Lower leg skin (tissue), 2 donors: ENCODE results near the gene TPD52L2.

DNA sequence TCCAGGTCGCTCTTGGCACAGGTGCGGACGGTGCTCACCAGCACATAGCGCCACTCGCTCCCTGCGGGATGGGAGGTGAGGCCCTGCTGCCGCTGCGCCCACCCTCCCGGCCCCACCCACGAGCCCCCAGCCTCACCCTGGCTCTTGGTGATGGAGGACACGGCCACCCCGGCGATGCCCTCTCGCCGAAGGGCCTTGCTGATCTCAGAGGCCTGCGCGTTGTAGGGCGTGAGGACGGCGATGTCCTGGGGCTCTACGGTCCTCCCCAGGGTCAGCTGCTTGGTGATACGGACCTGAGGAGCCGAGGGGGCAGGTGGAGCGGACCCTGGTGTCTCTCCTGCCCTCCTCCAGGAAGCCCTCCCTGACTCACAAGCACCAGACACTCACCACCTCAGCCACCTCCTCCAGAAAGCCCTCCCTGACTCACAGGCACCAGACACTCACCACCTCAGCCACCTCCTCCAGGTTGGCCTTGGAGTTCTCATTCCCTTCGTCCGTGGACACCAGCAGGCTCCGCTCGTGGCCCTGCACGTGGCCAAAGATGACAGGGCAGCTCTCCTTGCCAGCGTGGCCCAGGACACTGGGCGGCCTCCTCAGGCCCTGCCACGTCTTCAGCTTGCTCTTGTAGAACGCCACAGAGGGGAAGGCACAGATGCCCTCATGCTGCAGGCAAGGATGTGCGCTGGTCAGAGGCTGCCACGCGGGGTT, 6.2 kb downstream of the FNDC11 start:
- PRO-cap: no peak
- RAMPAGE, long total RNA, 2 experiments: no peak in any of the 2 experiments

DNA sequence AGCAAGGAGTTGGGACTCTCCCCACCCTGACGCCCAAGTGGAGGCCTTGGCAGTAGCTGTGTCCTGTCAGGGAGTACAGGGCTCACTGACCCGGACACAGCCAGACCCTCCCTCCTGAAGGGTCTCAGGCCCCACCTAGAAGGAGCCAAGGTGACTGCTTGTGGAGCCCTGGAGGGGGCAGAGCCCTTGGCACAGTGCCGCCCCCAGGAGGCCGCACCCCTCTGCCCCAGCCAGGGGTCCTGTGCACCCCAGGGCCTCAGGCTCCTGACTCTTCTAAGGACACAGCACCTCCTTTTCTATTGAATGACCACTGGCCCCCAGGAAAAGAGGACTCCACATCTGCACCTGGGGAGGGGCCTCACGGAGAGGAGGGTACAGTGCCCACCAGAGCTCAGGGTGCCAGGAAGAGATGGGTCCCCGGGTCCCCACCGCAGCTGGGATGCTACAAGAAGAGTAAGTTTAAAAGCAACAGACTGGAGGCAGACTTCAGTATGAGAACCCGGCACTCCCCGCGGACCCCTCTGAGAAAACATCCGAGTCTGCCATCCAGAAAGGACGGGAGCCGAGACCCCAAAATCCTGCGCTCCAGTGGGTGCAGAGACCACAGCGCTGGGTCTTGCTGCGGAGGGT, 567 bp downstream of the HELZ2 start:
- PRO-cap: no peak
- RAMPAGE, long total RNA, 2 experiments: no peak in any of the 2 experiments

- PRO-cap: no peak
- RAMPAGE, long total RNA, 2 experiments: no peak in any of the 2 experiments
Observed at GRCh38 chr20:63588074-63588648, 14.1 kb upstream of the HELZ2 start.

- PRO-cap: unidirectional peak, minus-strand start at chr20:63628403
- RAMPAGE, long total RNA, 2 experiments: no peak in any of the 2 experiments
Observed at GRCh38 chr20:63627857-63629078, 1.4 kb upstream of the GMEB2 start.

- PRO-cap: no peak
- RAMPAGE, long total RNA, 2 experiments: no peak in any of the 2 experiments
Observed at GRCh38 chr20:63689211-63689397, 7.3 kb upstream of the TNFRSF6B start.

DNA sequence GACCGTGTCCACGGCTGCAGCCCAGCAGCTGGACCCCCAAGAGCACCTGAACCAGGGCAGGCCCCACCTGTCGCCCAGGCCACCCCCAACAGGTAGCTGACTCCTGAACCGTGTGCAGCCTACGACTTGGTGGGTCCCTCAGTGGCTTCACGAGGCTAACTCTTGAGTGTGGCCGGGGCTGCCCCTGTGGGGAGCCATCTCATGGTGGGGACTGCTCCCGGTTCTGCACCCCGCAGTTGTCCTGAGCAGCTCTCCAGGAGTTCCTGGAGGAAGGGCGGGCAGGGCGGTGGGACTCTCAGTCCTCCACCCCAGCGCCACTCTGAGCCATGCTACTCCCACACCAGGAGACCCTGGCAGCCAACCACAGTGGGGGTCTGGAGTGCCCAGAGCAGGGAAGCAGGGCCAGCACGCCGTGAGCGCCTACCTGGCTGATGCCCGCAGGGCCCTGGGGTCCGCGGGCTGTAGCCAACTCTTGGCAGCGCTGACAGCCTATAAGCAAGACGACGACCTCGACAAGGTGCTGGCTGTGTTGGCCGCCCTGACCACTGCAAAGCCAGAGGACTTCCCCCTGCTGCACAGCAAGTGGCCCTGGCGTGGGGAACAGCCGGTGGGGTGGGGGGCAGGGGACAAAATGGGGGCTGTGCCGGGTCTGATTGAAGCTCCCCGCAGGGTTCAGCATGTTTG, 1.9 kb upstream of the TNFRSF6B start:
- PRO-cap: no peak
- RAMPAGE, long total RNA, 2 experiments: no peak in any of the 2 experiments

- PRO-cap: no peak
- RAMPAGE, long total RNA, 2 experiments: no peak in any of the 2 experiments
Observed at GRCh38 chr20:63698792-63699784, 2.6 kb downstream of the TNFRSF6B start.

- PRO-cap: no peak
- RAMPAGE, long total RNA, 2 experiments: no peak in any of the 2 experiments
Observed at GRCh38 chr20:63751507-63751761, 11.9 kb downstream of the SLC2A4RG start.

- PRO-cap: no peak
- RAMPAGE, long total RNA, 2 experiments: no peak in any of the 2 experiments
Observed at GRCh38 chr20:63829728-63830812, 994 bp downstream of the ZBTB46 start.

DNA sequence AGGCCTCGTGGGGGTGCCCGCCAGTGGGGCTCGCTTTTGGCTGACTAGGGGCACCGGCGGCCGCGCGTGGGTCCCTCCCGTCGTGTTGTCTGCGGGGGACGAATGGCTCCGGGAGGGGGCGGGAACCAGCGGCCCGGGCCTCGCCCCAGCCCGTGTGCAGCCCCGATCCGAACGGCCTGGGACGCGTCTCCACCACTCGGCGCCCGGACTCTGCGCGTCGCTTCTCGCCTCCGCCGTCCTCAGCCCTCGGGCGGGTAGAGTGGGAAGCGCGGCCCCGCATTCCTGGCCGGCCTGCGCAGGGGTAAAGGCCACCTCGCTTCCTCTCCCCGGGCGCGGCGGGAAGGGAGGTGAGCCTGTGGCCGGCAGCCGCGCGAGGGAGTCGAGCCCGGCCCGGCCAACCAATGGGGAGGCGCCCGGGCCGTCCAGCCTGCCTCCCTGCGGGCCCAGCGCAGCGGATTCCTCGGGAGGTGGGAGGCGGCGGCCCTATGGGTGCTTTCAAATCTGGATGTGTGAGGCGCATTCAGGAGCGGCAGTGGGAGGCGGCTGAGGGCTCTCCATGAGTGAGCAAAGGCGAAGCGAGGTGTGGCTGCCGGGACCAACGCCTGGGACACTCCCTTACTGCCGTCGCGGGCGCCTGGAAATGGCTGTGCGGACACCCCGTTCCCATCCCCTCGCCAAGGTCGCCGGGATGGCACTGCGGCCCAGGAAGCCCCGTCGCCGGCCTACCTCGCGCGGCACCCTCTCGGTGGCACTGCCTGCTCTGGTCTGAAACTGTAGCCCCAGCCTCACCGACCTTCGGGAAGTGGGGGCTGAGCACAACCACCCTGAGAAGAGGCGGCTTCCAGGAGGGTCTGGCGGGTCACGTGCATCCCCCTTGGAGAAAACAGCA, 1.2 kb upstream of the ZBTB46 start:
- PRO-cap: bidirectional peak, plus-strand start at position 463 of the sequence, minus-strand start at position 375 of the sequence
- RAMPAGE, long total RNA, 2 experiments: no peak in any of the 2 experiments

DNA sequence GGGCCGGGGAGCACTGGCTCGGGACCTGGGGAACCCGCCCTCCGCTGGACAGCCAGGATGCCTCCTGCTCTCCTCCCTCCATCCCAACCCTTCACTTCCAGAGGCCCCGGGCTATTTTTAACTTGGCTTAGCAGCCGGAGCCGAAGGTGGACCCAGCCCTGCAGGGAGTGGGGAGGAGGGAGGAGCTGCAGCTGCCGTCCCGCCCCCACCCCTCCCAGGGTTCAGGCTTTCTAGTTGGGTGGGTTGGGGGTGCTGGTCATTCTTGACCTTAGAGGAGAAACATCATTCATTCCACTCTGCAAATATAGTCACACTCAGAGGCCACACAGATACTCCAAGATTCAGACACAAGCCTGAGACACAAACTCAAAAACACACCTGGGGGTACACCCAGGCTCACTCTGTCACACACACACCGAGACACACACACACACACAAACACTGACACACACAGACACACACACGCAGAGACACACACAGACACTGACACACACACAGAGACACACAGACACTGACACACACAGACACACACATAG, 14.7 kb upstream of the ABHD16B start:
- PRO-cap: unidirectional peak, minus-strand start at position 91 of the sequence
- RAMPAGE, long total RNA, 2 experiments: no peak in any of the 2 experiments

DNA sequence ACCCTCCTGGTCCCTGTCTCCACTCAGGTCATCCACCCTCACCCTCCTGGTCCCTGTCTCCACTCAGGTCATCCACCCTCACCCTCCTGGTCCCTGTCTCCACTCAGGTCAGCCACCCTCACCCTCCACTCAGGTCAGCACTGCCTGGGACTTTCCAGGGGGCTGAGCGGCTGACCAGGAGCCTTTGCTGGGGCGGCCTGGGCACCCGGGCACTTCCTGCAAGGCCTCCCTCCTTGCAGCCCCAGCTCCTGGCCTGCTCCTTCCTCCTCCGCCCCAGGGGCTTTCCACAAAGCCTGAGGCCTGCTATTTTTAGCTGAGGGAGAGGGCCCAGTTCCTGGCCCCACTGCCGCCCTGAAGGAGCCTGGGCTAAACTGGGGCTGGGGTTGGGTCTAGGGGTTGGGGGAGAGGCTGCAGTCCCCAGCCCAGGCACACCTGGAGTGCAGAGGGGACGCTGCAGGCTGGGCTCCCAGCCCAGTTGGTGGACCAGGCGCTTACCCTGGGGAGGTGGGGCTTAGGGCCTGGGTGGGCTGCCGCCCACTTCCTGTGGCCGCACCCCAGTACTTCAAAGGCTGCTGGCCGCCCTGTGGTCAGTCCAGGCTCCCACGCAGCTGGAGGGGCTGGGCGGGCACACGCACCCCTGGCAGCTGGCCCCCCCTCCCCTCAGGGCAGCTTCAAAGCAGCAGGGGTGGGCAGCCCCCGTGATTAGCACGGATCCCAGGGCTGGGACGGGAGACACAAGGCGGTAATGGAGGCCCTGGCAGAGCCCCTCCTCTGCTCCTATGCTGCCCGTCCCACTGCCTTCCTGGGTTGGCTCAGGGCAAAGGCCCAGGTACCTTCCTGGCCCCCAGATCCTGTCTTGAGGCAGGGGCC, 7.2 kb upstream of the ABHD16B start:
- PRO-cap: no peak
- RAMPAGE, long total RNA, 2 experiments: no peak in any of the 2 experiments

DNA sequence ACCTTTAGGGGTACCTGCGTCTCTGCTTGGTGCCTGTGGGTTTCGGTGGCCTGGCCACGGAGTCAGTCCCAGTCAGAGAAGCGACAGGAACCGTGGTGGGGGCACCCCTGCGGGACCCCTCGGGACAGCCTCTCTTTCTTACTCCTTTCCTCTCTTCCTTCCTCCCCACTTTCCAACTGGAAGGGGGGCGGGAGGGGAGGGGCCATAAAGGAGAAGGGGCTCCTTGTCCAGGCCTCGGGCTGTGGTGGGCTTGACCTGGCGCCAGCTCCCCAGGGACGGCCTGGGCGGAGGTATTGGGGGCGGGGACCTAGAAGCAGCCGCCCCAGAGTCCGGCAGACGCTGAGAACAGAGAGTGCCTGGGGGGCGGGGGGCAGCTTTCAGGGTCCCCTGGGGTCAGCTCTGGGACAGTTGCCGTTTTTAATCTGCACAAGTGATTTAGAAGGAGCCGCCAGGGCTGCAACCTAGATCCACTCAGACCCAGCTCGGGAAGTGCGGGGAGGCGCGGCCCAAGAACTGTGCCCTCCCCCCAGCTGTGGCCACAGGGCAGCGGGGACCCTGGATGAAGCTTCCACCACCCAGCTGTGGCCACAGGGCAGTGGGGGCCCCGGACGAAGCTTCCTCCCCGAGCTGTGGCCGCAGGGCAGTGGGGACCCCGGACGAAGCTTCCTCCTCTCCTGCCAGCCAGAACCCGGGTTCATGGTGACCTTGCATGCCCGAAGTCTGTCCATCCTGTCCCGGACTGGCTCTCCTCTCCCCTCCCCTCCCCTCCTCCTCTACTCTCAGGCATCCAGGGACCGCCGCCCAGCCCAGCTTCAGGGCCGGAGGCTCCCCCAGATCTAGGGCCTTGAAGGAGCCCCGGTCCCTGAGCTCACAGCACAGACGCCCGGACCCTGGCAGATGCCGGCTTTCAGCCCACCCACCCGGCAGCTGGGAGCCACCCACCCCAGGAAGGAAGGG, 6.3 kb upstream of the ABHD16B start:
- PRO-cap: no peak
- RAMPAGE, long total RNA, 2 experiments: no peak in any of the 2 experiments

DNA sequence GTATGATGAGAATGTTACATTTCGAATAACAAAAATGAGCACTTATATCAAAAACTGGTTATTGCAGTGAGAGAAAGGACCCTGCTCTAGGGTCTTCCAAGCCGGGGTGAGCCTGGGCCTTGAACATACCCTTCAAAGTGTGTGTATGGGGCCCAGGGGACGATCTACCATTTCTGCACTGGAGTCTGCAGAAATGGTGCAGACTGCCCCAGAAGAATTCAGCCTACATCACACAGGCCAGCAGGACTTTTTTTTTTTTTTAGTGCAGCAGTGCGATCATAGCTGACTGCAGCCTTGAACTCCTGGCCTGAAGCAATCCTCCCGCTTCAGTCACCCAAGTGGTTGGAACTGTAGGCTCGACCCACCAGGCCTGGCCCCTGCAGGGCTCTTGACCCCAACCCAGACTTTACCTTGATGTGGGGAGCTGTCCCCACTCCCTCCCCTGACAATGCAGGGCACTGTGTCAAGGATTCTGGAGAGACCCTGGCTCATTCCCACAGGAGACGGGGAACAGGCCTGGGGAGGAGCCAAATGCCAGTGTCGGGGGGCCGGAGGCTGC, 3.9 kb upstream of the ABHD16B start:
- PRO-cap: no peak
- RAMPAGE, long total RNA, 2 experiments: no peak in any of the 2 experiments

DNA sequence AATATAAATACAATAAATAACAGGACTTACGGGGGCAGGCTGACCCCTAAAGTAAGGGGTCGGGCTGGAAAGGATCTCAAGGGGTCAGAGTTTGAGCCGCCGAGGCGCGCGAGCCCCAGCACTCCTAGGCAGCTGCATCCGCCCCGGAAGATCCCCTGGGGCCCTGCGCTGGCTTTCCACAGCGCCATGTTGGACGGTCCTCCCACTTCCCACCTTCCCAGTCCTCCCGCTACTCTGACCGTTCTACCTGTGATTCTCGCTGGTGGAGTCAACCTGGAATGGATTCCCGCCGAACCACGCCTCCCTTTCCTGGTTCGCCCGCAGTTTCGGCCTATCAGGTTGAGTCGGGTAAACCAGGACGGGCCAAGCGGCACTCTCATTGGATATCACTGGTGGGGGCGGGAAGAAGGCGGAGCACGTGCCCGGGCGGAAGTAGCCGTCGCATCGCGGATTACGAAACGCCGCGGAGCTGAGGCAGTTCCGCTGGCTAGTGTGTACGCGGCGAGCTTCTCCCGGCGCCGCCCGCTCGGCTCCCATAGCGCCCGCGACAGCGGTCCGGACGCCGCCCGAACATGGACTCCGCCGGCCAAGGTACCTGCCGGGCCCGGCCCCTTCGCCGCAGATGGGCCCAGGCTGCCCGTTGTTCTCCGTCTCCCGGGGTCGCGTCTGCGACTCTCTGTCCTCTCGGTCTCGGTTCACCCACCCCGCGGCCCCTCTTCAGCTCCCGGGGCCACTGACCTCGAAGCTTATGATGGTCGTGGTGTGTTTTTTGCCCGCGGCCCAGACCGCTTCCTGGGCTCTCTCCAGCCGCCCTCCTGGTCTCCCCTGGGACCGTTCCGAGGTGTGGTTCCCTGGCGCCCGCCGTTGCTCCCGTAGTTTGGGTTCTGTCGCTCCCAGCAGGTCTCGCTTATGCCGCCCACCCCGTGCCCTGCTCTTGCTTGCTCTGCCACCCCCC, at the start of gene TPD52L2:
Gene TPD52L2, plus strand, starts transcription at position 477 of the 955 bp plus-strand sequence.
- PRO-cap: bidirectional peak, plus-strand start at position 477 of the sequence, minus-strand start at position 245 of the sequence
- RAMPAGE, long total RNA, 2 experiments: start-site peak on the plus strand in 2 of 2 experiments, centred at positions 491 to 517 of the sequence, 181 to 301 reads per replicate; start-site peak on the minus strand in 1 of 2 experiments, centred at position 365 of the sequence, 9 reads per replicate

GRCh38 chr20:63878762-63879306, 13.8 kb downstream of the TPD52L2 start:
- PRO-cap: no peak
- RAMPAGE, long total RNA, 2 experiments: no peak in any of the 2 experiments

GRCh38 chr20:63940914-63941619, 15.1 kb downstream of the UCKL1 start:
- PRO-cap: no peak
- RAMPAGE, long total RNA, 2 experiments: no peak in any of the 2 experiments

- PRO-cap: no peak
- RAMPAGE, long total RNA, 2 experiments: no peak in any of the 2 experiments
Observed at GRCh38 chr20:63941620-63942141, 14.5 kb downstream of the UCKL1 start.

- PRO-cap: no peak
- RAMPAGE, long total RNA, 2 experiments: no peak in any of the 2 experiments
Observed at GRCh38 chr20:64034959-64035702, 851 bp upstream of the C20orf204 start.

GRCh38 chr20:64041898-64043019, 6.3 kb downstream of the C20orf204 start:
- PRO-cap: unidirectional peak, minus-strand start at chr20:64042730
- RAMPAGE, long total RNA, 2 experiments: no peak in any of the 2 experiments